Epithelial cell of alveolus of lung (primary cell): ENCODE results near the genes GALNT18 and DKK3.

DNA sequence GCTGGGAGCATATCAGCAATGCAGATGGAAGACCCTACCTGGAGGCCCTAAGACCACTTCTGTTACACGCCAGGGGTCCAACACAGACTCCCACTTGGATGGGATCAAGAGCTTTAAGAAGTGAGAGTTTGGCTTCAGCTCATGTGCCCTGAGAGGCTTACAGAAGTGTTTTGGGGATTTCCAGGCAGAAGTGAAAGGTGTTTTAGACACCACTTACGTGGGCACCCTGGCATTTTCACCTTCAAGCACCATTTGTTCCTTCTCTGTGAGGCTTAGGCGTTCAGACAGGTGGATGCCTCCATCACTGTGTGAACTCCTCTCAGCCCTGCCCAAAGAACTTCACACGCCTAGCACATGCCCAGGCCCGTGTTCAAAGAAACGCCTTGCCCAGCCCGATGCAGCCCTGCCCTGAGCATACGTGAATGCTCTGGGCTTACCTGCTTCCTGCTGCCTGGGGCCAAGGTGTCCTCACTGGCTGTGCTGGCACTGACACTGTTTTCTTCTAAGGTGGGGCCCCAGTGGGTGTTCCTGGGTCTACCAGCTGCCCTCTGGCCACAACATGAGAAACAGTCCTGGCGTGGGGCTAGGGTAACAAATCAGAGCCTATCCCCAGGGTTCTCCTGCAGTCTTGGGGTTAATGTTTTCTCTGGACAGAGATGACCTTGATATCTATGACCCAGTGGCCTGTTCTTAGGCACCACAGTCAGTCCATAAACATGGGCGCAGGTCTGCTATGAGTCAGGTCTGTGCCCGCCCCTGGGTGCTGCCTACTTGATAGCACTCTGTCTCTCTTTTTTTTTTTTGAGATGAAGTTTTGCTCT, 34.0 kb downstream of the AMPD3 start:
- RAMPAGE, long total RNA, result no peak
- RRBS, result no CpG with 5 or more reads among the region's 11 CpGs

GRCh38 chr11:10507892-10508506, 33.0 kb downstream of the RNF141 start:
- RAMPAGE, long total RNA, result no peak
- RRBS, result no CpG with 5 or more reads among the region's 23 CpGs

- RAMPAGE, long total RNA, result no peak
- RRBS, result no CpG with 5 or more reads among the region's 1 CpG
Measured at GRCh38 chr11:10558203-10558594, 10.3 kb downstream of the LYVE1 start.

DNA sequence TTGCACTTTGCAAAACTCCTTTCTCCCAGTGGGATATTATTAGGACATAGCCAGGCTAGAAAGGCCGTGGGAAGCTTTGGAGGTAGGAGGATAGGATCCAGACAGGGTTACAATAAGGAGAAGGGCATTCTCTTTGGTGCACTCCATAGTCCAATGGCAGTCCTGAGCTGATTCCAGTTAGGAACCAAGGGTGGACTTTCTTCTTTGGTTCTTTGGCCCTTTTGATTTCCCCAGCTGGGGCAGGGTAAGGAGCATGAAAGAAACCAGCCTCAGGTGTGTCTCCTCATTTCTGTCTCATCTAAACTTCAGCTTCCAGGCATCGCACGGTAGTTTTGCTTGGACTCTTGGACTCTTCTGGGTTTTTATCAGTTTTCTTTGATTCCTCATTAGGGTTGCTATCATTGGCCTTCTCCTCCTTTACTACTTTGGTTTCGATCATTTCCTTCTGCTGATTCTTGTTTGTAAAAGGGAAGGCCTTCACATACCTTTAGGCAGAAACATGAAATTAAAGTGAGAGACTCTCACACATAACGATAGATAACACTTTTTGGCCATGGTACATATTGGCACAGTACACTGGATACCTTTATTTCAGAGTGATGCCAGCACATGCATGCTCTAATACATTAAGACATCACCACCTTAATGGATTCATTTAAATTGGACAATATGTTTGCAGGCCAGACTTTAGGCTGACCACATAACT, 9.5 kb downstream of the LYVE1 start:
- RAMPAGE, long total RNA, result no peak
- RRBS, result no CpG with 5 or more reads among the region's 5 CpGs

GRCh38 chr11:10657971-10658485, 35.5 kb downstream of the IRAG1 start:
- RAMPAGE, long total RNA, result no peak
- RRBS, result no CpG with 5 or more reads among the region's 13 CpGs

DNA sequence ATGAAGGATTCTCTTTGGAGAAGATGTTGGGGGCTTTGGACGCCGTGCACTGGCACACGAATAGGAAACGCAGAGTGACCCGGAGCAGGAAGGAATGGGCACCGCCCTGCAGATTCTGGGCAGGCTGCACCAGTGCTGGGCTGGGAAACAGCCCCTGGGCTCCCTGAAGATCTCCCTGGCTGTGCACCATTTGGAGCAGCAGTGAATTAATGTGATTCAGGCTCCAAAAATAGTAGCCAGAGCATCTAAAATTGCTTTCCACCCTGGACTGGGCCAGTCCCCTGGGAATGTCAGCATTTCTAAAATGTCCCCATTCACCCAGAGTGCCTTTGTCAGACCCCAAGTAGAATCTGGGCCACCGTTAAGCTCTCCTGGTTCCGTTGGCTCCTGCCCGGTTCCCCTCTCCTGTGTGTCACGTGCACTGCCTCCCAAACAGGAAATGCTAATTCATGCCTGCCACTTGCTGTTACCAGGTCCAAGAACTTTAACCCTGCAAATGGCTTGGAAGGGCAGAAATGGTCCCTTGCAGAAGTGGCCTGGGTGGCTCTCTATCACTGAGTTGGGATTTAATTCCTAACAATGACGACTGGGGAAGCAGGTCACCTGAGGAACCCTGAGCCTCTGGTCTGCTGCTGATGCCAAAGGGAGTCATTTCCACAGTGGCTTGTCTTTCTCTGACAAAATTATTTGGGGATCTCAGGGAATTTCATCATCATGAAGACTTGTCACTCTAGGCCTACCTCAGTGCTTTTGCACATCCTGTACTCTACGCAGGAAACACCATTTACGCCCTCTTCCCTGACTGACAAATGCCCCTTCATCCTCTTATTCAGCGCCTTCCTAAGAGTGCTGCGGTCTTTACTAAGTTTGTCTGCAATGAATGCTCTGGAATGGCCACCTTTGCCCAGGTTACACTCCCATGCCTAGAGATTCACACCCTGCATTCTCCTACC, 18.3 kb downstream of the IRAG1 start:
- RAMPAGE, long total RNA, result no peak
- RRBS, result no CpG with 5 or more reads among the region's 15 CpGs

DNA sequence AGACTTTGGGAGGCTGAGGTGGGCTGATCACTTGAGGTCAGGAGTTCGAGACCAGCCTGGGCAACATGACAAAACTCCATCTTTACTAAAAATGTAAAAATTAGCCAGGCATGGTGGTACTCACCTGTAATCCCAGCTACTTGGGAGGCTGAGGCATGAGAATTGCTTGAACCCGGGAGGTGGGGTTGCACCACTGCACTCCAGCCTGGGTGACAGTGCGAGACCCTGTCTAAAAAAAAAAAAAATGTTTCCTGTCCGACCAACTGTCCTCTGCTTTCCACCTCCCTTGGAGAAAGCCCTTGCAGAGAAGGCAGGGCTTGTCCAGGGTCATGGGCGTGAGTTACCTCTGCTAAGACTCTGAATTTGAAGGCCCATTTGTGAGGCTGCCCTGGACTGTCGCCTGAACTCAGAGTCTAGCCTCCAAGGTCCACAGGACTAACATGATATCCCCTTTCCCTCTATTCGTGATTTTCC, 3.4 kb downstream of the IRAG1 start:
- RAMPAGE, long total RNA, result no peak
- RRBS, result no CpG with 5 or more reads among the region's 7 CpGs

GRCh38 chr11:10735436-10736211, 15.4 kb upstream of the CTR9 start:
- RAMPAGE, long total RNA, result no peak
- RRBS, result 3% methylated on average over 2 of the region's 19 CpGs

GRCh38 chr11:10751480-10751891, 440 bp downstream of the CTR9 start:
- RAMPAGE, long total RNA, result no peak
- RRBS, result no CpG with 5 or more reads among the region's 20 CpGs

- RAMPAGE, long total RNA, result no peak
- RRBS, result 2% methylated on average over 16 of the region's 52 CpGs
Measured at GRCh38 chr11:10807374-10808335, 1.1 kb downstream of the EIF4G2 start.

- RAMPAGE, long total RNA, result no peak
- RRBS, result no CpG with 5 or more reads among the region's 2 CpGs
Measured at GRCh38 chr11:10842791-10843115, 15.1 kb downstream of the ZBED5 start.

- RAMPAGE, long total RNA, result no peak
- RRBS, result no CpG with 5 or more reads among the region's 1 CpG
Measured at GRCh38 chr11:10846363-10846984, 11.4 kb downstream of the ZBED5 start.

DNA sequence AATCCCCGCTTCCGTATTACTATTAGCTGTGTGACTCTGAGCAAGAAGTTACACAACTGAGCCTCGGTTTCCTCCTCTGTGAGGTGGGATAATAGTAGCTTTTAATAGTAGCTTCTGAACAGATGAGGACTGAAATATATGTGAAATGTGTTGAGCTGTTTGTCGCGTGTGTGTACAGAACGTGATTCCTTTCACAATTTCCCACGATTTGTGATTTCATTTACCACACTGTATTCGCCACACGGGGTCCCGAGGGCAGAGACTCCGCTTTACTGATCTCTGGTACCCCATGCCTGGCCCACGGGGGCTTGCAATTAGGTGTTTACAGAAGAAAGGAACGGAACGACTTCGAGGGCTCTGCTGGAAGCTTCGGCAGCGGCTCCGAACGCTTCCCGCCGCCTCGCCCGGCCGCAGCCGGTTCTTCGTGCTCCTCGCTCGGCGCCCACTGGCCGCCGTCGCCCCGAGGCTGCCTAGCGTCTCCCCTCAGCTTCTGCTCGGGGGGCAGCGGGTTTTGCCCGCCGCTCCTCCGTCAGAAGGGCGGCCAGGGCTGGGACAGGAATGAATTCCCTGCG, 72.7 kb upstream of the ZBED5 start:
- RAMPAGE, long total RNA, result no peak
- RRBS, result no CpG with 5 or more reads among the region's 41 CpGs

DNA sequence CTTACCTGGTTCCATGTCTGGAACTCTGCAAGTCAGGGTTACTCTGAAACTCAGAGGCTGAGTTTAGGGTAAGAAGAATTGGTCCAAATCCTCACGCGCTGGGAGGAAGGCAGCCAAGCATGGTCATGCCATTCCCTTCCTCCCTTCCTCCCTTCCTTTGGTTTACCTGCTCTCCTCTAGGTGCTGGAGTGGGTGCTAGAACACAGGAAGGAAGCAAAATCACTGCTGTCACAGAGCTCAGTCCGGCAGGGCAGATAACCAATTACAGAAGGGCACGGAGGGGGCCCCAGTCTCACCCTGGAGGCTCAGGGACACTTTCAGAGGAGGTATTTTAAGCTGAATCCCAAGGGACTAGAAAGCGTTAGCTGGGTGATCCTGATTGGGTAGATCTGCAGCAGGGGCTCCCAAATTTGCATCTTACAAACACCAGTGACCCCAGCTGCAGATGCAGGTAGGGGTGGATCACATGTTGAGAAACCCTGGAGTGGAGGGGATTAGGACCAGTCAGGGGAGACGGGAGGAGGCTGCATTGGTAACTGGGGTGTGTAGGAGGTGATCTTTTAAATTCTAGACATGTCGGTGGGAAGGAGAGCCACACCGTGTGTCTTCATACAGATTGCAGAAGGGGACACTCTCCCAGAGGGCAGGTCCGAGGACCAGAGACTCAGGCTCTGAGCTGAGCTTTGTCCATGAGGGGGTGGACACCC, 91.5 kb downstream of the CSNK2A3 start:
- RAMPAGE, long total RNA, result no peak
- RRBS, result no CpG with 5 or more reads among the region's 9 CpGs

- RAMPAGE, long total RNA, result no peak
- RRBS, result no CpG with 5 or more reads among the region's 4 CpGs
Measured at GRCh38 chr11:11481420-11481939, 128.4 kb upstream of the CSNK2A3 start.

DNA sequence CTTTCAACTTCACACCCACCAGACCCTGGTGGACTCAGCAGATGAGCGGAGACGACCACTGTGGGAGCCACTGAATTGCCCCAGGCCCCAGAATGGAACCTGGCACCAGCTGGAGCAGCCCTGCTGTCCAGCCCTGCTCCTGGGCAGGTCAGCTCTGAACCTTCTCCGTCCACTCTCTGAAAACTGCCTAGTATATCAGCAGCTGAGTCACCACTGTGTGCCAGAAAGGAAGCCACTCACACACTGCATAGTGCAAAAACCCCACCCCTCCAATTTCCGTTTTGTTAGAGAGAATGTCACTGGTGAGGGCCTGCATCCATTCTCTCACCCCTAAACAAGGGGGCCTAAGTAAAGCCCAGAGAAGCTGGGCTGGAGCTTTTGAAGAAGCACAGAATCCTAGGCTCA, 44.6 kb downstream of the GALNT18 start:
- RAMPAGE, long total RNA, result no peak
- RRBS, result no CpG with 5 or more reads among the region's 4 CpGs

DNA sequence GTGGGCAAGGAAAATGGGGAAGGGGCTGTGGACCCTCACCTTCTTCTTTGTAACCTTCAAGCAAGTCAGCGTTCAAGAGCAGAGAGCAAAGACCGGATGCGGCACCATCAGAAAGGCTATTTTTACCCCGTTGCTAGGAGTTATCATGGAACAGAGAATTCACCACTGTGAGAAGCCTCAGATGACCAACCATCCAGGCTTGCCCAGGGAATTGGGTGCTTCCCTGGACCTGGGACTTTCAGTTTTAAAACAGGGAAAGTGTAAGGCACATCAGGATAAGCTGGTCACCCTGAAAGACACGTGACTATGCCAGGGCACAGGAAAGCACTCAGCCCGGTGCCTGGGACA, 10.5 kb downstream of the GALNT18 start:
- RAMPAGE, long total RNA, result no peak
- RRBS, result no CpG with 5 or more reads among the region's 6 CpGs

DNA sequence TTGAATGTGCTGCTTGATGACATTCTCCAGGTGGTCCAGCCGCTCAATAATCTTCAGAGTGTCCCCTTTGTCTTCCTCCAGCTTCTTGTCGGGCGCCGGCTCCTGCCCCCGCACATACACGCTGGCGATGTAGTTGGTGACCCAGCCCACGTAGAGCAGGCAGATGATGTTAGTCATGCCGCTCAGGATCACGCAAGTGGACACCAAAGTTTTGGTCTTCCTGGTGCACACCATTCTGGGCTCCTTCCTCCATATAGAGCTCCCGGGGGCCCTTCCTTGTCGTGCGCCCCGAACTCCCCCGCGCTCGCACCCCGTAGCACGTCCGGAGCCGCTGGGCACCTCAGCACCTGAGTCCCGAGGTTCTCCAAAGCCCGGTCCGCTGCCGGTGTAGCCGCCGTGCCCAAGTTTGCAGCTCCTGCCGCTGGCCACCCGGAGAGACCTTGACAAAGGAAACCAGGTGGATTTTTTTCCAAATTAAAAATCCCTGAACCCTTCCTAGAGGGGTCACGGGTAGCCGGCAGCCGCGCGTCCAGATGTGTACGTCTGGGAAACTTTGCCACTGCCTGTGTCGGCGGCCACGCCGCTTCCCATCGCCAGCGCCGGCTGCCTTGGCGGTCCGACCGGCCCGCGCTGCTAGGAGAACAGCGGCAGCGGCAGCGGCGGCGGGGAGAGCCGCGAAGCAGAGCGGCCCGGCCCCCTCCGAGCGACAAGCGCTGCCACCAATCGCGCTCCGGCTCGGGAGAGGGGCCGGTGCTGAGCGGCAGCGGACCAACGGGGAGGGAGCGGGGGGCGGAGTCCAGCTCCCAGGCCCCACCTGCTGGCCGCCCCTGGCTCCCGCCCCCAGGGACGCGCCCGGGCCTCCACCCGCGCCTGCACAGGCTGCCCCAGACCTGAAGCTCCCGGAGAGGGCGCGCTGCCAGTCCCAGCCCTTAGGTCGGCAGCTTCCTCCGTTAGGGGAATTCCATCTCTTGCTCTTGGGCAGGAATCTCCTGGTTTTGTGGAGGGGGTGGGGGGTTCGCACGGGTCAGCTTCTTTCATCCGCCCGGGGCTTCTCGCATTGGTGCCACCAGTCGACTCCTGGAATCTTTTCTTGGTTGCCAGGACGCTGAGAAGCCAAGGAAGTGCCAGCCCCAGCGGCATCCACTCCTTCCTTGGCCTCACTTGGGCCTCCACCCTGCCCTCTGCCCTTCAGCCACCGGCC, at the start of gene GALNT18:
Gene GALNT18 (minus strand): TSS at position 646 of the 1,201 bp plus-strand sequence.
- RAMPAGE, long total RNA, result no peak
- RRBS, result 2% methylated on average over 58 of the region's 90 CpGs

DNA sequence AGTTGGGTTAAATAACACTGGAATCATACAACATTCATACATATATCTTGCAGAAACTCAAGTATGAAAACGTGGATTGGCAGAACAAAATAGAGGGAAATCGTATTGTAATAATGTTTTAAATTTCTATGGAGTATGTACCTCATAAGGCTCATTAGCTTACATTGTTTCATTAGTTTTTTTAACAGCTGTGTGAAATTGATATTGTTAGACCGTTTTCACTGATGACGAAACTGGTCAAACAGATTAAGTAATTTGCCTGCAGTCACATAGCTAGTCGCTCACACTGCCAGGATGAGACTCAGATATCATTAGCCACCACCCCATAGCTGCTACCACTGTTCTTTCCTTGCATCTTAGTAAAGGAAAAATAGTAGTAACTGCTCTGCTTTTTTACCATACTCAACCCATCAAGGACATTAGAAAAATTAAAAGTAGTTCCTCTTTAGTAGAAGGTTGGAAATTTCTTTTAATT, 64.0 kb downstream of the DKK3 start:
- RAMPAGE, long total RNA, result no peak
- RRBS, result no CpG with 5 or more reads among the region's 5 CpGs

DNA sequence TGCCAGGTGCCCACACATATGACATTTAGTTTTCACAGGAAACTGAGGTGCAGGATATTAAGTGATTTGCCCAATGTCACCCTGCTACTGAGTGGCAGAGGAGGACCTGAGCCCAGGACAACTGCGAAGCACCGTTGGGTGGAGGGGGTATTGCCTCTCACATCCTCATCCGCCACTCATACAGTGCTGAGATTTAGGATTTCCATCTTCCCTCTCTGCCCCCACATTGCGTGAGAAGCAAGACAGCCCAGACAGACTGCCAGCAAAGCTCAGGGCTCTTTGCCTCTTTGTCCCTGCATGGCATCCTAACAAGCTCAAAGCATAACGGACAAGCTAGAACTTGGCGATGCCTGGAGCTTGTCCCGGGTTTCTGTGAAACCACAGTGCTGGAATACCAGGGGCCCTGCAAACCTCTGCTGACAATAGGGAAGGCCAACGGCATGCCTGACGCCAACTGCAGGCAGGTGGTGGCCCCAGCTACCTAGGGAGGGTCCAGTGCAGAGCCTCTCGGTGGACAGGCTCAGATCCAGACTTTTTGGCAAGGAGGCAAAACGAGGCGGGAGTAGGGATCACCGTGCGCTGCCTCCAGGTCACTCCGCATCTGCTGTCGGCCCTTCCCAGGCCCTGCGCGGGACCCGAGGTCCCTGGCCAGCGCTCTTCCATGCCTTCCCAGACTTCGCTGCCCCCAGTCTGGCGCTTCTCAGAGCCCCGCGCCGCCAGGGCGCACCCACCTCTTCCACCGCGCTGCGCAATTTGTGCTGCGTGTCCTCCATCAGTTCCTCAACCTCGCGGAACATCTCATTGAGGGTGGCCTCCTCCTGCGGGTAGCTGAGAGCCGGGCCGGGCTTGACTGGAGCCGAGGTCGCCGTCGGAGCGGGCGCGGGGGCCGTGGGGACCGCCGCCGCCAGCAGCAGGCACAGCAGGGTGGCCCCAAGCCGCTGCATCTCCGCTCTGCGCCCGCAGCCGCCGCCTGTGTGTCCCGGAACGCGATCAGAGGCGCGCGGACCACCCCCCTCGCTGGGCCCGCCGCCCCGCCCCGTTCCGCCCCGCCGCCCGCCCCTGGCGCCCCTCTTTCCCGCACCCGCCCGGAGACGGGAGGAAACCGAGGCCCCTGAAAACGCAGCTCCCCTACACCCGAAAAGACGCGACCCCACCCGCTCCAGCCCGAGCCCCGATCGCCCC, at the start of gene DKK3:
Gene DKK3 (minus strand): TSS at position 988 of the 1,182 bp plus-strand sequence.
- RAMPAGE, long total RNA, result no peak
- RRBS, result no CpG with 5 or more reads among the region's 81 CpGs